Fibroblast of villous mesenchyme (primary cell): ENCODE data around the genes TPST2 and CRYBB1.

DNA sequence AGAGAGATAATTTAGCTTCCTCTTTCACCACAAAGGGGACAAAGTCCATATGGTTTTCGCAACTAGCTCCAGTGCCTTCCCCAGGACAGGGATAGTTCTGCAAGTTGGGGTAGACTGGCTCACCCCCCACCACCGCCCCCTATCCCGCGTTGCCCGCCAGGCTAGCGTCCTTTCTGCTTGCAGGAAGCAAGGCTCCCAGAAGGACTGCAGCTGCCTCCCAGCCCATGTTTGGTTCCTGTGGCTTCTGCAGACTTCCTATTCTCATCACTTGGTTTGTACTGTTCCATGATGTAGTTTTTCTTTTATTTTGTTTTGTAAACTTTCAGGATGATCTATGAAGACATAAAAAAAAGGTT is 75.6 kb upstream of the MYO18B start:
- CAGE, long polyA plus RNA, result no peak

DNA sequence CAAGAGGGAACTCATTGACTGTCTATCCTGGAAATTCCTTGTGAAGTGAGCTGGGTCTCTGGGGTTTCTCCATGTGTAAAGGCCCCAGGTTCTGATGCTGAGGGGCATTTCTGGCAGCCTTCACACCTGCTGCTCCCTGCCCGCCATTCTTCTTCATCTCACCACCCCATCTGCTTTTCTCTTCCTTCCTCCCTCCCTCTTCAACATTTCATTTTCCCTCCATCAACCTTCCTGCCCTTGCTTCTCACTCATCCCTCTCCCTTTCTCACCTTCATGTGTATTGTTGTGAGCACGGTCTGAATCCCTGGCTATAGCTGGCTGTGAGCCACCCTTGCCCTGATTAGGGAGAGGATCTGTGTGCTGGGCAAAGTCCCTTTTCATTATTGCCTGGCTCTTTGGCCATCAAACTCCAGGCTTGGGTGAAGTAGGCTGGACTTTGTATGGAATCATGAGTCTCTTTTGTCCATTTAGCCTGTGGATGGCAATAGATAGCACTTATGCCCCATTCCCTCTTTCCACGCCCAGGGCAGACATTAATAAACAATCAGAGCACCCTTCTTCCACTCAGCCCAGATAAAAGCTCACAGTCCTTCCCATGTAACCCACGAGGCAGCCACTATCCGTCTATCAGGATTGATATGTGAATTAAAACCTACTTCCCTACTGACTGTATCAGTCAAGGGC is 6.7 kb downstream of the MYO18B start:
- CAGE, long polyA plus RNA, result no peak

DNA sequence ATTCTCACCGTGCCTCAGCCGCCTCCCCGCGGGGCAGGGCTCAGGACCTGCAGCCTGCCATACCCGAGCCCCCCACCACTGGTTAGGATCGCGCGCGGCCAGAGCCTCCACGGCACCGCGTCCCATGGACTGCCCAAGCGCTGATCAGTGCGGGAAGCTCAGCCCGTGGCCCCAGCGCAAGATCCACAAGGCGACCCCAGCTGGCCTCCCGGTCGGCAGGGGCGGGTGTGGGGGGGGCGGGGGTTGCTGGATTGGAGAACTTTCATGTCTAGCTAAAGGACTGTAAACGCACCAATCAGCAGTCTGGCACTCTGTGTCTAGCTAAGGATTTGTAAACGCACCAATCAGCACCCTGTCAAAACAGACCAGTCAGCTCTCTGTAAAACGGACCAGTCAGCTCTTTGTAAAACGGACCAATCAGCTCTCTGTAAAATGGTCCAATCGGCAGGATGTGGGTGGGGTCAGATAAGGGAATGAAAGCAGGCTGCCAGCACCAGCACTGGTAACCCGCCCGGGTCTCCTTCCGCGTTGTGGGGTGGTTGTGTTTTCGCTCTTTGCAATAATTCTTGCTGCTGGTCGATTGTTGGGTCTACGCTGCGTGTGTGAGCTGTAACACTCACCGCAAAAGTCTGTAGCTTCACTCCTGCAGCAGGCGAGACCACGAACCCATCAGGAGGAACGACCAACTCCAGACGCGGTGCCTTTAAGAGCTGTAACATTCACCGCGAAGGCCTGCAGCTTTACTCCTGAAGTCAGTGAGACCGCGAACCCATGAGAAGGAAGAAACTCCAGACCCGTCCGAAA is 11.2 kb downstream of the MYO18B start:
- CAGE, long polyA plus RNA, result no peak

GRCh38 chr22:25844200-25844570 is 102.2 kb downstream of the MYO18B start:
- CAGE, long polyA plus RNA, result no peak

DNA sequence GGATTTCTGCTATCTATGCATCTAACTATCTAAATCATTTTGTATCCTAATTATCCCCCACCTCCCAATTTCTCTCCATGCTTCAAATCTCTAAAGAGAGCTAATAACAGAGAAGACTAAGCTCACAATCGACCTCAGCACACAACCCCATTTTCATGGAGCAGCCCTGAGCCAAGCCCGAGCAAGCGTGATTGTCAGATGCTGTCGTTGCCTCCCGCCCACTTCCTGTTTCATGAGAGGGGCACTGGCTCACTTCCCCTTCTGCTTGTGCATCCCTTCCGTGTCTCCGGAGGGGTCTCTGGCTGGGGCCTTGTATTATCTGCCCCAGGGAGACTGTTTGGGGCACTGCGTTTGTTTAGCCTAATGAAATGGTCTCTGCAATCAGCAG is 181.4 kb upstream of the SEZ6L start:
- CAGE, long polyA plus RNA, result no peak

- CAGE, long polyA plus RNA, result no peak
Observed at GRCh38 chr22:26032303-26032562, 137.0 kb upstream of the SEZ6L start.

- CAGE, long polyA plus RNA, result no peak
Observed at GRCh38 chr22:26436788-26437372, 7.8 kb downstream of the ASPHD2 start.

DNA sequence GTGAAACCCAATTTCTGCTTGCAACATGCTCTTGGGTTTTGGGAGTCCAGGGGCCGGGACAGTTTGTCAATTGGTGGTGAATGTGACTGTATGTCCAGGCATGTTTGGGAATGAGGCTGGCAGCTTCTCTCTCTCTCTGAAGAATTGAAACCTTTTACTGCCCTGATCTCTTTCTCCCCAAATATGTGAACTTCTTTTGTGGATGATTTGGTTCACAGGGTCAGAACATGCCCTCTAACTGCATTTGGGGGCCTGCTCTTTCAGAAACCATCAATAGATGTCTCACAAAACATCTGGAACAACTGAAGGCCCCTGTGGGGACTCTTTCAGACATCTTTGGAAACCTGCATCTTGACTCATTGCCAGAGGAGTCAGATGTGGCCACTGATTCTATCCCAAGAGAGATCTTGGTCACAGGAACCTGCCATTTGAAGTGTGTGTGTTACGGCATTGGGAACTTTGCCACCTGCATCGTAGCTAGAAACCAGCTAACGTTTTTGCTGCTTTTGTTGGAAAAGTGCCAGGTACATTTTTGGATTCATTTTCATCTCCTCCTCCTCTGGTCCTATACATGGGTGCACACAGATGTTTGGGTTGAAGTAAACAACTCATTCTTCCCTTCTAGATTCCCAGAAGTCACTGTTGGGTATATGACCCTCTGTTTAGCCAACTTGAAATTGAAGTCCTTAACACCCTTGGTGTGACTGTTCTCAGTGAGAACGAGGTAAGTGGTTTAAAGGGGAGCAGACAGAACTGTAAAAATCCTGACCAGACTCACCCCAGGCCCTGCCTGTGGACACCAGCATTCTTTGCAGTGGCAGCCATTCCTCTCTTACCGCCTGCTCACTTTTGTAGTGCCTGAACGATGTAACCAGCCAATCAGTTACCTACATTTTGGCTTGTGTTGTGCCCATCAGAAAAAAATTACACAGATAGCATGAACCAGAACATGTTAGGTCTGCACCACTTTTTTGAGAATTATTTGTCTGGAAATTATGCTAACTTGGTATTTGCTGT is 4.4 kb downstream of the SRRD start:
- CAGE, long polyA plus RNA, result no peak

GRCh38 chr22:26503089-26504290 is 8.8 kb downstream of the TFIP11 start:
- CAGE, long polyA plus RNA, result no peak

DNA sequence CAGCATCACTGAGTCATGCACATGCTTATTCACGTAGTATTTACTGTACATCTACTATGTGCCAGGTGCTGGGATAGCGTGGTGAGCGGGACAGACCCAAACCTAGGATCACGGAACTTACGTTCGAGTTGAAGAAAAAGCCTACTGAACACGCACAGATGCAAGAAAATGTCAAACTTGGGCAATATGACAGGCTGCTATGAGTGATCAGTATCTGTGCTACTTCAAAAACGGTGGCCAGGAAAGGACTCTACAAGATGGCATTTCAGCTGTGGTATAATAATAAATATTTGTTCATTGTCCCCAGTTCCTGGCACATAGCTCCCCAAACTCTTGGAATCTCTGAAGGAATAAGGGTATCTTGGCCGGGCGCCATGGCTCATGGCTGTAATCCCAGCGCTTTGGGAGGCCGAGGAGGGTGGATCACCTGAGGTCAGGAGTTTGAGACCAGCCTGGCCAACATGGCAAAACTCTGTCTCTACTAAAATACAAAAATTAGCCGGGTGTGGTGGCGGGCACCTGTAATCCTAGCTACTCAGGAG is 16.1 kb upstream of the TFIP11 start:
- CAGE, long polyA plus RNA, result no peak

DNA sequence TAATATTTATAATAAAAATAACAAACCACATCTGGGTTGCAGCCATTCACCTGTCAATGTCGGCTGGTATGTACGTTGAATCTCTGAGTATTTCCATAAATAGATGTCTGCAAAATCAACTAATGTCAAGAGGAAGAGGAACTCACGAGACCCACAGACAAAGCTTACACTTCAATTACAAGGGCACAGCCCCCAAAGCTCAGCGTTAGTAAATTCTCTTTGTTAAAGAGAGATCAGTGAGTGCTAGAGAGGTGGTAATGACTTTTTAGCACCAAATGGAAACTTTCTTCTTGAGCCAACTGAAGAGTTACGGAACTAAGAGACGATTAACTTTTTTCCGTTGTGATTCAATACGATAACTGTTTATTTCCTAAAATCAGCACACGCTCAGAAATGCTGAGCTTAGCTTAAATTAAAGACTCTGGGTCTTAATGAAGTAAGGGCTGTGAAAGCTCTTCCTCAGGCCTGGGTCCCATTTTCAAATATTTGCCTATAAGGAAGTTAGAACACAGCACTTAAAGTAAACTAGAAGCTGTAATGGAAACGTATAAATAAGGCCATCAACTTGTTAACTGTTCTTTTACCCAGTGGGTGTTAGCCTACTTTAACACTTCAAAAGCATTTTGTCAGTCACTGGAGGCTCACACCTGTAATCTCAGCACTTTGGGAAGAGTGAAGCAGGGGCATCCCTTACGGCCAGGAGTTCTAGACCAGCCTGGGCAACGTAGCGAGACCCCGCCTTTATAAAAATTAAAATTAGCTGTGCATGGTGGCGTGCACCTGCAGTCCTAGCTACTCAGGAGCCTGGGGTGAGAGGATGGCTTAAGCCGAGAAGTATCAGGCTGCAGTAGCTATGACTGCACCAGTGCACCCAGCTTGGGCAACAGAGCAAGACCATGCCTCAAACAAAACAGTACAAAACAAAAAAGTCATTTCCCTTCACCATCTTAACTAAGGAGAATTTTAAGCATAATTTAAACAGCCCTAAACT is 22.9 kb upstream of the TFIP11 start:
- CAGE, long polyA plus RNA, result no peak

GRCh38 chr22:26559769-26560579 is 30.0 kb downstream of the TPST2 start:
- CAGE, long polyA plus RNA, result no peak

GRCh38 chr22:26588014-26588712 is 1.8 kb downstream of the TPST2 start:
- CAGE, long polyA plus RNA, result no peak

DNA sequence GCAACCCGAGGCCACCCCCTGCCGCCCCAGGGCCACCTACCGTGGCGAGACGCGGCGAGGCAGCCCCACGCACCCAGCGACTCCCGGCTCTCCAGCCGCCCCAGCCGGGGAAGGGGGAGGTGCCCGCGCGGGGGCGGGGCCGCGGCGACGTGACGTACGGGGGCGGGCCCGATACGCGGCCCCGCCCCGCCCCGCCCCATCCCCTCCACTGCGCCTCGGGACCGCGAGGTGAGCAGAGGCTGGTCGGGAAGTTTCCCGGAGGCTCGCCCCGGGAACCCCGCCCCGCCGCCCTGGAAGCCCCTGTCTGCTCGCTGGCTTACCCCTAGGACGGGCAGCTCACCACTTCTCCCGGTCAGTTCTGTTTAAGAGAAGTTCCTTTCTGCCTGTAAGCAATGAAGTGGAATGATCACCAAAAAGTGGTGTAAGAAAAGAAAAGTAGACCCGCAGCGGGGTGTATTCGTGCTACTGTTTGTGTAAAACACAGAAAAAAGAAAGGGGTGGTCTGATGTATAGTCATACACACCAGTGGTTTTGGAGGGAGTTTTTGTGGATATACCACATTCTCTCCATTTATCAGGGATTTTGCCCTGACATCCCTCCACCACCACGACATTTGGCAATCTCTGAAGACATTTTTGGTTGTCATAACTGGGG is at the start of gene TPST2:
TPST2 (minus strand) TSS at position 120 of the 654 bp plus-strand sequence.
- CAGE, long polyA plus RNA, result start-site peak on the minus strand centred at position 91 of the sequence, 53 bp wide, 1,250 and 1,494 reads in 2 replicates

- CAGE, long polyA plus RNA, result no peak
Observed at GRCh38 chr22:26617688-26618257, at the start of gene CRYBB1. Gene CRYBB1 (minus strand): TSS chr22:26618027.

DNA sequence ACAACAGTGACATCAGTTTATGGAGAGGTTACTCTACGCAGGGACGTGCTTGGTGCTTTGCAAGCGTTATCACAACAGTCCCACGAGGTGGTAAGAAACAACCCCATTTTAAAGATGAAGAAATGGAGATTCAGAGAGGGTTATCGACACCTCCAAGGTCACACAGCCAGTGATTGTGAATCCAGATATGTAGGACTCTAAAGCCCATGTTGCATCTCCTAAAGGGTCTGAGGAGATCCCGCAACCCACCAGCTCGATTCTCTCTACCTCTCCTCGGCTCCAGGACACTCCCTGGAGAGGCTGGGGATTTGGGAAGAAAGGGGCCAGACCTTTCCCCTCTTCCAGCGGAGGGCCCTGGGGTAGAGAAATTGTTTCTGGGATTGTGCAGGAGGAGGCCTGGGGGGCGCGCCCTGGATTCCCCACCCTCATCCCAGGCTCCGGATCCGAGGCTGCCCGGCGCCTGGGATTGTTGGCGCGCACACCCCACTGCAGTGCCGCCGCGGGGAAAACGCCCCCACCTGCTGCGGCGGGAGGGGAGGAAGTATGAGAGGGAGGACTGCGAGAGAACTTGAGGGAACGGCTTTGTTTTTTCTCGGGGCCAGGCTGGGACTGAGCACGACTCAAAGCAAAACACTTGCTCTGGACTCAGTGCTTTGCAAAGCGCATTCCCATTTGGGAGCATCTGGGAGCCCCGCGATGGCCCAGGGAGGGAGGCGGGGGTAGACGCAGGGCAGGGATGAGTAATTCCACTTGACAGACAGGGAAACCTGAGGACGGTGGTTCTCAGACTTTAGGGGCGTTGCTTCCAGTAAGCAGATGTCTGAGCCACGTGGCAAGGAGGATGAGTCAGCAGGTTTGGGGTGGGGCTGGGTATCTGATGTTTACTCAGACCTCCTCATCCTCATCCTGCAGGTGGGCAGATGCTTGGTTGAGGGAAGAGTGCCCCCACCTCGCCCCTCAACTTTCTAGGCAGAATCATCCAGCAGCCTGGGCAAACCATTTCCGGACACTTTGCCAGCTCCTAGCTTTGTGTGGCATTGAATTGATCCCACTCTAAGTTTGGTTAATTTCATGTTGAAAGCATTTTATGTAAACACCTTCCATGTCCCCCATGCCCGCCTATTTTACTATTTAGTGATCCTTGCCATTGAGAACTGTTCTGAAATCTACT is 36.9 kb downstream of the CRYBA4 start:
- CAGE, long polyA plus RNA, result no peak

- CAGE, long polyA plus RNA, result no peak
Observed at GRCh38 chr22:26860128-26860758, 238.5 kb downstream of the CRYBA4 start.

DNA sequence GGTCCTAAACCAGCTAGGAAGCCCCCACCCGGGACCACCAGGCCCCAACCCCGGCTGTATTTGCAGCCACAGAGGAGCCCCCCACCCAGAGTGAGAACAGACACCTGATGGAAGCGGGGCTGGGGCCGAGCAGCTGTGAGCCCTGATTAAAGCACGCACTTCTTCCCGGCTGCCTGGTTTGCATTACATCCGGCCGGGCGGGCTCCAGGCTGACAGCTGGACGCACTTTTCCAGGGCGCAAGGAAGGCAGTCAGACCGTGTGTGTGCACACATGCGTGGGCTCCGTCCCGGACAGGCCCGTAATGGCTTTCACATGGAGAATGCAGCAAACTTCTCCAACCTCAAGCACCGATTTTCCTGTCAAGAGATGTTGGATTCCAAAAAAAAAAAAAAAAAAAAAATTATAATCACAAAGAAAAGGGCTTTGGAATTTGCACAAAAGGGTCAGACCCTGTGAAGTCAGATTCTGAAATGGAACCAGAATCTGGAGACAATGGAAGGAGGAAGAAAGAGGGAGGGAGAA is 365.7 kb downstream of the MN1 start:
- CAGE, long polyA plus RNA, result no peak

DNA sequence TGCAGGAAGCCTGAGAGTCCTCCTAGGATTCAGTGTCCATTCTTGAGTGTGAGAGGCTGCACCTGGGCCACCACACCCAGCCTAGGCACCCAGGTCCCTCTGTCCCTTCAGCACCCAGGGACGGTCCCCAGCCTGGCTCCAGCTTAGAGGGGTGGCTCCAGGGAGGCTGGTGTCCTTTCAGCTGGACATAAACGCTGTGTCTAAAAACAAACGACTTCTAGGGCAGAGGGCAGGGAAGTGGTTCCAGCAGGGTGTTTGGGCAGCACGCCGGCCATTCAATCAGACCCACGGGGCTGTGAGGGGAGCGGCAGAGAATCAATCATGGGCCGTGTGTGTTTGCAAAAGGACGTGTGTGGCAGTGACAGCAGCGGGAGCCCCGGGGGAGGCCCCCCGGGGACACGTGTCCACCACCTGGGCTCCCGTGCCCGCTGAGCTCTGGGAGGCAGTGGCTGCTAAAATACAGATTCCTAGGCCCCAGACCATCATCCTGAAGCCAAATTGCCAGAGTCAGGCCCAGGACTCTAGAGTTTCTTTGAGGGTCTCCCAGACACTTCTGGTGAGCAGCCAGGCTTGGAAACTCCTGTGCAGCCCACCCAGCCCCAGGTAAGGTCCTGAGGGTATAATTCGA is 127.7 kb downstream of the MN1 start:
- CAGE, long polyA plus RNA, result no peak

GRCh38 chr22:27744029-27744703 is 57.4 kb downstream of the MN1 start:
- CAGE, long polyA plus RNA, result no peak